Body of pancreas (tissue), 2 donors: ENCODE results near the genes PDXK and RRP1.

GRCh38 chr21:42746034-42746503 lies 92.6 kb downstream of the PDE9A start:
- PRO-cap: no peak
- RAMPAGE, long total RNA, 2 experiments: no peak in any of the 2 experiments

DNA sequence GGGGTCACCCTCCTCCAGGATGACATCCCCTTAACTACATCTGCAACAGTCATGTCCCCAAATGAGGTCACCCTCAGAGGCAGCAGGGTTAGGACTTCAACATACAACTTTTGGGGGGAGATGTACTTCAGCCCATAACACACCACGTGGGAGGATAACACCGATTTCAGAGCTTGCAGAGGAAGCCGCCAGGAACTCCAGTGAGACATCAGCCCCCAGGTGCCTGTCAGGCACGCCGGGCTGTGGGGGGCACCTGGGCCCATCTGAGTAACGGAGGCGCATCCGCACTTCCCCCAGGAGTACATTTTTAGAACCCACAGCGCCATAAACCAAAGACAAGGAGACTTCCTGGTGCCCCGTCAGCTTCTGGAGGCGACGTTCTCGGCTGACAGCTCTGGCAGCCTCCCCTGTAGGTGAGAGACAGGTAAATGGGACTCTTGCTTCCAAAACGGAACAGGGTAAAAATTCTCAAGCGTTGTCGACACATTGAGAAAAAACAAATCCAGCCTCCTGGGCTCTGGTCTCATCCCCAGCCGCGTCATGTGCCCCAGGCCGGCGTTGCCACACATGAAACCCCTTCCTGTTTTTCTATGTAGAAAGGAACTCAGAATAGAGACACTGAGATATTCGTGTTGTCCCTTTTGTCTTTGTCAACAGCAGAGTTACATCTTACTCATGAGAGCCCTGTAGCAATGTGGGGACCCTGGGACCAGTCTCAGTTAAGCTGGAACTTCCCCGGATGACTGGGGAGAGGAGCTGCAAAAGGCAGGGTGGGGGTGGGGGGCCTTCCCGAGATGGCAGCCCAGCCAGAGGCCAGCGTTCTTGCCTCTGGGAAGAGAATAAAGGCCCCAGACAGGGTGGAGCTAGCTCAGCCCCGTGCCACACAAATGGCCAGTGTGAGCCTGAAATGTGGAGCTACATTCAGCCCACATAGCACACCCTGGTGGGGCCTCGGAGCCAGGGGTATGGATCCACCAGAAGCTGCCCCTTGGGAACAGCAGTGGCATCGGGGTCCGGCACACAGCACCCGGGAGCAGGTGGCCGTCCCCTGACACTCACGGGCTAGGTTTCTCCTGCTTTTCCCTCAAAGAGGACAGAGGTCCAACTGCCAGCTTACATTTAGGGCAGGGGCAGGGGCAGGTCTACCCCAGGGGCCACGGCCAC lies 93.5 kb downstream of the PDE9A start:
- PRO-cap: no peak
- RAMPAGE, long total RNA, 2 experiments: no peak in any of the 2 experiments

GRCh38 chr21:43288007-43288499 lies 119.2 kb downstream of the CRYAA start:
- PRO-cap: no peak
- RAMPAGE, long total RNA, 2 experiments: no peak in any of the 2 experiments

GRCh38 chr21:43306943-43307698 lies 119.8 kb downstream of the SIK1 start:
- PRO-cap: no peak
- RAMPAGE, long total RNA, 2 experiments: no peak in any of the 2 experiments

DNA sequence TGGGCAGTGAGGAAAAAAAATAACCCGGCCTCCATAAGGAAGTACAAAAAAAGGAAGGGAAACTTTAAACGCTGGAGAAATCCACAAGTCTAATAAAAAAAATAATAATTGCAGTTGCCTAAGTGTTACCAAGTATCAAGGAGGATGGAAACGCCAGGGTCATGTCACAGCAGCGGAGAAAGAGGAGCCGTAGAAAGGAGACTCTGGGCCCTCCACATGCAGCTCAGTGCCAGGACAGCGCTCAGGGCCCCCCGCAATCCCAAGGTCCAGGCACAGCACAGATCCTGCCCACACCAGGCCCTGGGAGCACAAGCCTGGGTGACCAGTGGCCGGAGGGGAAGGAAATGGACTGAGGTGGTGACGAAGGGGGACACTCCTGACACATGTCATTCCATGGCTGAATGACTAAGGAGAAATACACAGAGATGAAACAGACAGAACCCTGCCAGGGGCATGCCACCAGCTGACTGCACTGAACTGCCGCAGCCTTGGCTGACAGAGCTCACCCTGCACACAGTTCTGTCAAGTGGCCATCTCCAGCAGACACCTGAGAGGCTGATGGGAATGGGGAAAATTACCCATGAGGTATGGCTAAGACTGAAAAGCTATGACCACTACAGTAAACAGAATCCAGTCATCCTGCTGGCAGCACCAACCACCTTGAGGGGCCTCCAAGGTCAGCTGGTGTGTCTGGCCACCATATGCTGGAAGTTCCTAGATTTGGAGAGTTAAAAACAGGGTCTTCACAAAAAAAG lies 38.2 kb downstream of the H2BC12L start:
- PRO-cap: no peak
- RAMPAGE, long total RNA, 2 experiments: no peak in any of the 2 experiments

DNA sequence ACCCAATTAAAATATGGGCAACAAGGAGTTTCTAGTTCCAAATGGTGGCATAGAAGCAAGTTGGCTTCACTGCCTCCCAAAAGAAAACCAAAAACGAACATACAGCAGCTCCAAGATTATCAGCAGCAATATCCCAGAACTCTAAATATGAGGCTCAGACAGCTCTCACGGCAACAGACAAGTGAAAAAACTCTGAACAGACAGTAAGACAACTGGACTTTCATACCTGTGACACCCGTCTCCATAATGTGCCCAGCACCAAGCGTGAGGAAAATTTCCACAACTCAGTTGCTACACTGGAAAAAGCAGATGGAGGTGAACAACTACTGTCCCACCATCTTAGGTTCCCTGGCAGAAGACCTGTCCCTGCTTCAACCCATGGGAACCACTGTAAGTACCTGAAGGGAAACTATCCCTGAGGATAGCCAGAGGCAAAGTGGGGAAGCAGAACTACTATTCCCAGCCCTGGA lies 39.9 kb downstream of the HSF2BP start:
- PRO-cap: no peak
- RAMPAGE, long total RNA, 2 experiments: no peak in any of the 2 experiments

GRCh38 chr21:43653042-43653375 lies 6.3 kb downstream of the HSF2BP start:
- PRO-cap: no peak
- RAMPAGE, long total RNA, 2 experiments: no peak in any of the 2 experiments

DNA sequence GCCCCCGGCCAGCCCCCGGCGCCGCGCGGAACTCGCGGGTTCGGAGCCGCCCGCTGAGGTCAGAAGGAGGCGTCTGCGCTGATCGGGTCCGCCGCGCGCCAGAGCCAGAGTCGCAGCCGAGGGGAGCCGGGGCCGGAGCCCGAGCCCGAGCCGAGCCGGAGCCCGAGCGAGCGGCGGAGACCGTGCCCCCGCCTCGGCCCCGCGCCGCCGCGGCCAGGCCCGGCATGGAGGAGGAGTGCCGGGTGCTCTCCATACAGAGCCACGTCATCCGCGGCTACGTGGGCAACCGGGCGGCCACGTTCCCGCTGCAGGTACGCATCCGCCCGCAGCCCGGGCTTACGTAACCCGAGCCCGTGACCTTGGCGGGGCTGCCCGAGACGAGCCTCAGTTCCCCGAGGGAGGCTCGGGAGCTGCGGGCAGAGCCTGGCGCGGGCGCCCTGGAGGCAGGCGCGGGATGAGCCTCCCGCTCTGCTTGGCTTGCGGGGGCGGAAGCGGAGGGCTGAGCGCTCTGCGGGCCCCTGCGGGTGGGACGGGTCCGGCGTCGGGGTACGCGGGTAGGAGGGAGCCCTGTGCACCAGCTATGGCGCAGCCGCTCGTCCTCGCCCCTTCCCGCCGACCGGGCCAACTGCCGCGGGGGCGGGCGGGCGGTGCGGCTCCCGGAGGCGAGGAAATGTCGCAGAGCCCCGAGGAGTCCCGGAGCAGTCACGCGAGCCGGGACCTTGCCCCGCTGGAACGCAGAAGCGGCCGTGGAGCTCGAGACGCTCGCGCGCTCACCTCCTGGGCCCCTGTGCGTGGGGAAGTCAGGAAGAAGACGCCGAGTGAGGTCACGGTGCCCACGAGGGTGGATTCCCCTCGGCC lies at the start of gene PDXK:
TSS of gene PDXK (plus strand) at position 59 of the 858 bp plus-strand sequence.
- PRO-cap: bidirectional peak, plus-strand start at position 56 of the sequence, minus-strand start outside the sequence; bidirectional peak, plus-strand start at position 387 of the sequence, minus-strand start at position 237 of the sequence; bidirectional peak, plus-strand start at position 737 of the sequence, minus-strand start at position 614 of the sequence; bidirectional peak, plus-strand start outside the sequence, minus-strand start at position 813 of the sequence
- RAMPAGE, long total RNA, 2 experiments: no peak in any of the 2 experiments

DNA sequence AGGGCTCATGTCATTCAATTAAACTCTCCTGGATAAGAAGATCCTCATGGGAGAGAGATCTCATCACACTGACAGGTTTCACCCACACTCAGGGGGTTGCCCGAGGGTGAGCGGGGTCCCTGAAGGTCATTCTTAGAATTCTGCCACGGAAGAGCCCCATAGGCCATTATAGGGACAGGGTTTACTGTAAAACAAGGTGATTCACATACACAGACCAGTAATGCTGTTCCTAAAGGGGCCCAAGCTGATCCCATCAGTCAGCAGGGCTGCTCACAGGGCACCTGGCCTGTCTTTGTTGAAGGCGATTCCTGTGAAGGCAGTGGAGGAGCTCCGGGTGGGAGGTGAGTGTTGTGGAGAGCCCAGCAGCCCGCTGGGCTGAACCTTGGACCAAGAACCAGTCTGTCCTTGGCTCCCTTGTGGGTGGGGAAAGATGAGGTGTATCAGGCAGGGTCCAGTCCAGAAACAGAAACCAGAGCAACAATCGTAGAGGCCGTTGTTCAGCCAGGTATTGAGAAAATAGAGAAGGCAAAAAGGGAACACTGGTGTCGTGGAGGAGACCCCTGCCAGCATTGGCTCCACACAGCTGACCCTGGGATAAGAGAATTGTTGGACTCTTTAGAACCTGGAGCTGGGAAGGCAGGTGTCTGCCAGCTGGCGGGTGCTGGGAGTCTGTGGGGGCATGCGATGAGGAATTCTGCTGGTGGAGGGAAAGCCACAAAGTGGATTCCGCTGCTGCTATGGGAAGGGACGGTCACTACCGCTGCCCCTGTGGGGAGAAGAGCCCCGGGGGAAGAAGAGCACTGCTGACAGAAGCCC lies 12.6 kb downstream of the PDXK start:
- PRO-cap: no peak
- RAMPAGE, long total RNA, 2 experiments: no peak in any of the 2 experiments

GRCh38 chr21:43736003-43736651 lies 17.2 kb downstream of the PDXK start:
- PRO-cap: no peak
- RAMPAGE, long total RNA, 2 experiments: no peak in any of the 2 experiments

- PRO-cap: no peak
- RAMPAGE, long total RNA, 2 experiments: no peak in any of the 2 experiments
Measured at GRCh38 chr21:43756650-43757494, 19.2 kb downstream of the CSTB start.

- PRO-cap: no peak
- RAMPAGE, long total RNA, 2 experiments: no peak in any of the 2 experiments
Measured at GRCh38 chr21:43761528-43762088, 14.5 kb downstream of the CSTB start.

- PRO-cap: no peak
- RAMPAGE, long total RNA, 2 experiments: no peak in any of the 2 experiments
Measured at GRCh38 chr21:43767624-43768793, 8.1 kb downstream of the CSTB start.

DNA sequence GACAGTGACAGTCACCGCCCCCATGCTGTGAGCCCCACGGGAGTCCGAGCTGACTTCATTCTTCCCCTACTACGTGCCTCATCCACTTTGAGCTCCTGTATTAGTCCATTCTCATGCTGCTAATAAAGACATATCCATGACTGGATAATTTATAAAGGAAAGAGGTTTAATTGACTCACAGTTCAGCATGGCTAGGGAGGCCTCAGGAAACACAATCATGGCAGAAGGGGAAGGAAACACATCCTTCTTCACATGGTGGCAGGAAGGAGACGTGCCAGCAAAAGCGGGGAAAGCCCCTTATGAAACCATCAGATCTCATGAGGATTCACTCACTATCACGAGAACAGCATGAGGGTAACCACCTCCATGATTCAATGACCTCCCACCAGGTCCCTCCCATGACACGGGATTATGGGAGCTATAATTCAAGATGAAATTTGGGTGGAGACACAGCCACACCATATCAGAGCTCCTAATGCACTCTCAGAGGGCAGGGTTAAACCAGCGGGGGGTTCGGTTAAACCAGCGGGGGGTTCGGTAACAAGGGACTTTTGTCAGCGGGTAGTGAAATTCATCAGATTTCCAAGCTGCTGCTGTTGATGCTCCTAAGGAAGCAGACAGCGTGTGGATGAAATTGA lies 4.5 kb downstream of the CSTB start:
- PRO-cap: no peak
- RAMPAGE, long total RNA, 2 experiments: no peak in any of the 2 experiments

- PRO-cap: bidirectional peak, plus-strand start at chr21:43789552, minus-strand start at chr21:43789357; unidirectional peak, plus-strand start at chr21:43789761
- RAMPAGE, long total RNA, 2 experiments: start-site peak on the plus strand in 2 of 2 experiments, at chr21:43789546-43789617 at its widest, 50 to 158 reads per replicate
Measured at GRCh38 chr21:43789477-43790187, at the start of gene RRP1. TSS of gene RRP1 (plus strand) at chr21:43789577.

DNA sequence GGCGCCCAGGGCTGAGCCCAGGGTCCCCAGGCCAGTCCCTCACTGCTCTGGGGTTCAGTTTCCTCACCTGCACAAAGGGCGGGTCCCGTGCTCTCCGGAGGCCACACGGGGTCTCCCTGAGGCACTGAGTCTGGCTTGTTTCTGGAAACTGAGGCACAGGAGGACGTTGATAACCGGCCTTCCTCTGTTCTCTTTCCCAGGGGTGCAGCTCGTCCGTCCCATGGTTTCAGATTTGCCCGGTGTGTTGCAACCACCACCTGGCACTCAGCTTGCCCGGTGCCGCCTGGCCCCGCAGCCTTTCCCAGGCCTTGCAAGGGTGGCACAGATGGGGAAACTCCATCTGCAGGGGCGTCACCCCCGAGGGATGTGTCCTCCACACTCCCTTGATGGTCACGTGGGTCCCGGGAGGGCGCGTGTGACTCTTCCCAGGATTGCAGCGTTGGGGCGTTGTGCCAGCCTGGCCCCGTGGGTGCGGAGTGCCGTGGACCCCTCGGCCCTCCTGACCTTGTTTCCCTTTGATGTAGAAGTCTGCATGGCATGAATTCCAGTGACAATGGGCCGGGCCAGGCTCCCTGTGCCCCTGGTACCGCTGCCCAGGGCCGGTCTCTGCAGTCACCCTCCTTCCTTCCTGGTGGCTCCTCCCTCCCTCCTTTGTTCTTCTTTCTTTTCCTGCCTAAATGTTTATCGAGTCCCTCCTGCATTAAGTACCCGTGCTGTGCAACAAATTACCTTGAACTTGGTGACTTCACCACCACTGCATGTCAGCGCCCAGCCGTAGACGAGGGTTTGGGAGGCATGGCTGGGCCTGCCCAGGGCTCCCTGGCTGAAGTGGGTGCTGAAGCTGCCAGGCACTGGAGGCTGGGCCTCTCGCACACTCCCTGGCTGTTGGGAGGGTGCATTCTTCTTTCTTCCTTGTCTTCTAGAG lies 22.8 kb downstream of the RRP1 start:
- PRO-cap: no peak
- RAMPAGE, long total RNA, 2 experiments: no peak in any of the 2 experiments

DNA sequence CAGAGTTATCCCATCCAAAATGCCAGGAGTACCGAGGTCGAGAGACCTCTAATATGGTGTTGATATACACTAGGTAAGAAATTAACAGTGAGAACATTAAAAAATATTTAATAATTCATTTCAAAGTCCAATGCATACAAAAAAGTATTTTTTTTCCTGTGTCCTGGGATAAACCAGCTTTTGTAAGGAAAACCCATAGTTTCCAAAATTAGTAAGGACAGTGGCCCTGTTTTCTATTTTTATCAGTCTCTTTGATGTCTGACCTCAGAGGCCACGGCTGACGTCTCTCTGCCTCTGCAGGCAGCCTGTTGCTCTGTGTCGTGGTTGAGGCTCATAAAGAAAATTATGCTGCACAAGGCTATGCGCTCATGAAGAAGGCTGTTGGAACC lies 48.8 kb downstream of the AGPAT3 start:
- PRO-cap: no peak
- RAMPAGE, long total RNA, 2 experiments: no peak in any of the 2 experiments

DNA sequence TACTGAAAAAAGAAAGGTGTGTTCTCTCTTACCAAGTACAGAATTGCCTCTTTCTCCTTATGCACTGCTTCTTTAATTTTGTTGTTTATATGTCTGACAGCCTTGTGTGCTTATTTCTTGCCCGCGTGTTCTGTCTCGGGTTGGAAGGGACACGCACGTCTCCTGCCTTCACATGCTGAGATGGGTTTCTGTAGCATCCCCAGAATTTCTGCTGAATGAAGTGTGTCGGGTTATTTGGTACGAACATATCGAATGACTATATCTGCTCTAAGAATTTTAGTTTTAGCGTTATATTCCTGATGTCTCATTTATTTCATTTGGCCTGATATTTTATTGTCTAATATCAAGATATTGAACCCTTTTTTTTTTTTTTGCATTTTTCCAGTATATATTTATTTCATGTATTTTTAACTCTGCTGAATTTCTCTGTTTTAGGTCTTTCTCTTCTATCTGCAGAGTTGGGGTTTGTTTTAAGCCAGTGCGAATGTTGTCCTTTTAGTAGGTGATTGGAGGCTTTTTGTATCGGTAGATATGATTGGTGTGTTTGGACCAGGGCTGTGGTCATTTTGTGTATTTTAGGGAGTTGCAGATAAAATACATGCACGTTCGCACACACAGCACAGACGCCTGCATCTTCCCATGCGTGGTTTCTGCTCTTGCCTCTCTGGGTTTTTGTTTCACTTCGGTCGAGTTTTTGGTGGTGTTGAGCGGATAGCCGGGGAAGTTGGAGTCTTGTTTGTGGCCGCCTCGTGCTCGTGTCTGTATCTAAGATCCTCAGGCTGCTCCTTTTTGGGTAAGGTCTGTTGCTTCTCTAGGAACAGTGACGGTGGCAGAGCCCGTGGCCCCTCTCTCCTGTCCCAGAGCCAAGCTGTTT lies 51.4 kb downstream of the AGPAT3 start:
- PRO-cap: no peak
- RAMPAGE, long total RNA, 2 experiments: no peak in any of the 2 experiments

DNA sequence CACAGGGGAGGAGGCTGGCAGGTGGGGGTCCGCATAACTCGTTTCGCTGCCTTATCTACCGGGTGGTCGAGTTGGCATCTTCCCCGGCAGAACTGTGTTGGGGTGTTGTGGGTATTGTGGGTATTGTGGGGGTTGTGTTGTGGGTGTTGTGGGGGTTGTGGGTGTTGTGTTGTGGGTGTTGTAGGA lies 52.5 kb downstream of the AGPAT3 start:
- PRO-cap: no peak
- RAMPAGE, long total RNA, 2 experiments: no peak in any of the 2 experiments

GRCh38 chr21:44035309-44035497 lies 23.1 kb downstream of the TRAPPC10 start:
- PRO-cap: no peak
- RAMPAGE, long total RNA, 2 experiments: no peak in any of the 2 experiments